Metastatic Liver Carcinoma in the Lung (tissue), 2 donors: Measurements from ENCODE around the genes MAPK7 and ALDH3A1.

GRCh38 chr17:19303999-19304668, 58.4 kb downstream of the B9D1 start:
- PRO-cap, 2 experiments = no peak in any of the 2 experiments

DNA sequence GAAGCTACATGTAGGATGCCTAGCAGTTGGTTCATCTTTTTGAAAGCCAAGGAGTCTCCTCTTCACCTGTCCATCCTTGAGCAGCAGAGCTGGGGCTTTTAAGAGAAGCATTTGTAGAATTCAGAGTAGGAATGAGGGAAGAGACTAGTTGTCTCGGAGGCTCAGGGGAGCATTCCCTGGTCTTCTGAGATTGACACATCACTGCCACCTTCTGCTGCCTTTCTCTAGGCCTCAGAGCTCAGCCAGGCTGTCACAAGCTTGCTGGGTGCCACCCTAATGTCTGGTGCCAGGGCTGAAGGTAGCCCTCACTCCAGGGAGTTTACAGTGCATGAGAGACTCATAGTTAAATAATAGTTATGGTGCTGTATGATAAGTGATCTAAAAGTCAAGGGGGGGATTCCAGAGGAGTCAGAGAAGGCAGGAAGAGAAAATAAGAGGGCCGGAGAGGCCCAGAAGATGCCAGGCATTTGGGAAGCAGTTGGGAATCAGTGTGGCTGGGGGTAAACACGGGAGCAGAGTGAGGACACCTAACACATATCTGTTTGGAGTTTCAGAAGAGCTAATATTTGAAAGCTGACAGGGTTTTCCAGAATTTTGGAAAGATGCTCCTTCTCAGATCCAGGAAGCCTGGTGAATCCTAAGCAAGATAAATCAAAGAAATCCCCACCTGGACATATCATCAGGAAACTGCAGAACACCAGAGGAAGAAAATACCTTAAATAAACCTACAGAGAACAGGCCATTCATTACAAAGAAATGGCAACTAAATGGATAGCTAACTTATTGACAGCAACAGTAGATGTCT, 39.5 kb downstream of the B9D1 start:
- PRO-cap, 2 experiments = no peak in any of the 2 experiments

DNA sequence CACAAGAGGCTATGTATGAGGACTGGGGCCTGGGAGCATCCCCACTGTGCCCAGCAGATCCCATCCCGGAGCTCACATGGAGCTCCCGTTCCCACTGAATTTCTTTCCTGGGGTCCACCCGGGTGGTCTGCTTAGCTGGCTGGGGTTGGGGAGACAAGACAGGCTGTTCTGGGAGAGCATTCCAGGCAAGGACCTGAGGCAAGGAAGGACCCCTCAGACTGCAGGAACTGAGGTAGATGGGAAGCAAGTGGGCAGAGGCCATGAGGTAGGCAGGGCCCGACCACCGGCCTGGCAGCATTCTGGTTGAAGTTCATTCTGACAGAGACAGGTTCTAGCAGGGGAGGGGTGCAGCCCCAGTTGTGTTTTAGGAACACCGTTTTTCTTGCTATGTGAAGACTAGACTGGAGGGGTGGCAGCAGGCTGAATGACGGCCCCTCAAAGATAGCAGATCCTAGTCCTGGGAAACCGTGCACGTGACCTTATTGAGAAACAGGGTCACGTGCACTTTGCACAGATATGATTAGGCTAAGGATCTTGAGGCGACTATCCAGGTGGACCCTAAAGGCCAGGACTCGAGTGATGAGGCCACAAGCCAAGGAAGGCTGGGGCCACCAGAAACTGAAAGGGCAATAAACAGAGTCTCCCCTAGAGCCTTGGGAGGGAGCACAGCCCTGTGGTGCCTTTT, 17.4 kb downstream of the B9D1 start:
- PRO-cap, 2 experiments = no peak in any of the 2 experiments

DNA sequence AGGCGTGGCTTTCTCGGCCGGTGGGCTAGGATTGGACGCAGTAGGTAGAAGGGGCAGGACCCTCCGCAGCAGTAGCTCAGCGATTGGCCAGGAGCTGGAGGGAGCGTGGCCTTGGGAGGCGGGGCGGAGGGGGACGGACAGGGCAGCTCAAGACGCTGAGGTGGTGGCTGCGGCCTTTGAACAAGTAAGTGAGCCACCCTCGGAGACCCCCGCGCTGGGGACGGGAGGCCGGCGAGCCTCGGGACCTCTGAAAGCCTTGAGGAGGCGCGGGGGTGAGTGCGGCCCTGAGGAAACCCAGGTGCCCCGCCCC, at the start of gene MAPK7:
TSS of gene MAPK7 (plus strand) at position 140 of the 310 bp plus-strand sequence.
- PRO-cap, 2 experiments = peak in 2 of 2 experiments; most common plus-strand start position 121 of the sequence (in 2)

GRCh38 chr17:19502485-19502926, 31.1 kb upstream of the SLC47A1 start:
- PRO-cap, 2 experiments = no peak in any of the 2 experiments

- PRO-cap, 2 experiments = no peak in any of the 2 experiments
Measured at GRCh38 chr17:19642620-19642840, 6.0 kb upstream of the ALDH3A2 start.

DNA sequence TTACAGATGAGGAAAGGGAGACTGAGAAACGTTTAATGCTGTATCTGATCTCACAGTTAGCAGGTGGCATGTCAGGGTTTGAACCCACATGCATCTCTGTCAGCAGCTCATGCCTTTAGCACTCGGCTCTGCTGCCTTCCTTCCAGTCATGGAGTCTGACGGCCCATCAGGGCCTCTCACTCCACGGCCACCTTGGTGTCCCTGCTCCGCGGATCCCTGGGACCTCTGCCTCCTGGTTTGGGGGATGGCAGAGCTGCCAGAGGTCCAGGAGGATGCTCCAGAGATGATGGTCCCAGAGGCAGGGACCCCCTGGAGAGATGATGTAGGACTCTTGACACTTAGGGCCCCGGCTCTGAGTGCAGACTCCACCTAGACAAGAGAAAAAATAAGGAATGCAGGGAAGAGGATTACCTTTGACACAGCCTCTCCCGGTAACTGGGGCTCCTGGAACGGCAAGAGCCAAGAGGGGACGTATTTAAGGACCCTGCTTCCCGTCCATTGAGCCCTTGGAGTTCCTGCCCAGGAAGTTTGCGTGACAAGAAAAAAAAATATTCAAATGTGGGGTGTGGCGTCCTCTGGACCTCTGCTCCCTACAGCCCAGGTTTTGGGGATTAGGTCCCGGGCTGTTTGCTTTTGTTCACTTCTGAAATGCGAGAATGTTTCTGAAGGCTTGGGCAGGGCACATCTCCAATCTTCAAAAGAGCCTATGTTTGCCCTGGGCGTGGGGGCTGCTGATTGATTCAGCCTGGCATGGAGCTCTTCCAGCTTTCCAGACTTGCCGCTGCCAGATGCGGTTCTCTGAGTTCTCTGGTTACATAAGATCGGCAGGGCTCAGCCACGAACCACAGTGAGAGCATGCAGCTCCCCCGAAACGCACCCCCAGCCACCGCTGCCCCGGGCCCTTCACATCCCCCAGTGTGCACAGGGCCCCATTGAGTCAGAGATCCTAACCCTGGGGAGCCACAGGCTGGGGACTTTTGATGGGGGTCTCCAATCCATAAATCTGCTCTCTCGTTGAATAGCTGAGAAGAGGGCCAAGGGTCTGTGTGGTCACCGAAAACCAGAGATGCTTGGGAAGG, at the start of gene ALDH3A1:
TSS of gene ALDH3A1 (minus strand) at position 451 of the 1,079 bp plus-strand sequence.
- PRO-cap, 2 experiments = no peak in any of the 2 experiments

GRCh38 chr17:19860596-19860985, 7.1 kb downstream of the ULK2 start:
- PRO-cap, 2 experiments = no peak in any of the 2 experiments

- PRO-cap, 2 experiments = peak in 2 of 2 experiments; most common plus-strand start chr17:19867177 (in 2); most common minus-strand start chr17:19867112 (in 1)
Measured at GRCh38 chr17:19866907-19867247, 859 bp downstream of the ULK2 start.

- PRO-cap, 2 experiments = no peak in any of the 2 experiments
Measured at GRCh38 chr17:19939214-19940008, 38.2 kb downstream of the AKAP10 start.

- PRO-cap, 2 experiments = no peak in any of the 2 experiments
Measured at GRCh38 chr17:20227128-20227755, 218.1 kb downstream of the SPECC1 start.

GRCh38 chr17:20935561-20936200, 107.1 kb downstream of the USP22 start:
- PRO-cap, 2 experiments = no peak in any of the 2 experiments

DNA sequence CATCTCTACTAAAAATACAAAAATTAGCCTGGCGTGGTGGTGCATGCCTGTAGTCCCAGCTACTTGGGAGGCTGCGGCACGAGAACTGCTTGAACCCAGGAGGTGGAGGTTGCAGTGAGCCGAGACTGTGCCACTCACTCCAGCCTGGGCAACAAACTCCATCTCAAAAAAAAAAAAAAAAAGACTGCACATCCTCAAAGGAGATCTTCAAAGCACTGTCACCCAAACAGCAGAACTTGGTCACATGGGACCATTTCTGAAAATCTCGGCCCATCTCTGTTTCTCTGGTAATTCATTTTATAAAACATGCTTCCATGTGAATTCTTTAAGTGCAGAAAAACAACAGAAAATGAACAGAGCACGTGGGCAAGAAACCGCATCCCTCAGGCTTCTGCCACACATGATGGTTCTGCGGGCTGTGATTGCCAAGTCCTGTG, 41.9 kb downstream of the USP22 start:
- PRO-cap, 2 experiments = no peak in any of the 2 experiments

DNA sequence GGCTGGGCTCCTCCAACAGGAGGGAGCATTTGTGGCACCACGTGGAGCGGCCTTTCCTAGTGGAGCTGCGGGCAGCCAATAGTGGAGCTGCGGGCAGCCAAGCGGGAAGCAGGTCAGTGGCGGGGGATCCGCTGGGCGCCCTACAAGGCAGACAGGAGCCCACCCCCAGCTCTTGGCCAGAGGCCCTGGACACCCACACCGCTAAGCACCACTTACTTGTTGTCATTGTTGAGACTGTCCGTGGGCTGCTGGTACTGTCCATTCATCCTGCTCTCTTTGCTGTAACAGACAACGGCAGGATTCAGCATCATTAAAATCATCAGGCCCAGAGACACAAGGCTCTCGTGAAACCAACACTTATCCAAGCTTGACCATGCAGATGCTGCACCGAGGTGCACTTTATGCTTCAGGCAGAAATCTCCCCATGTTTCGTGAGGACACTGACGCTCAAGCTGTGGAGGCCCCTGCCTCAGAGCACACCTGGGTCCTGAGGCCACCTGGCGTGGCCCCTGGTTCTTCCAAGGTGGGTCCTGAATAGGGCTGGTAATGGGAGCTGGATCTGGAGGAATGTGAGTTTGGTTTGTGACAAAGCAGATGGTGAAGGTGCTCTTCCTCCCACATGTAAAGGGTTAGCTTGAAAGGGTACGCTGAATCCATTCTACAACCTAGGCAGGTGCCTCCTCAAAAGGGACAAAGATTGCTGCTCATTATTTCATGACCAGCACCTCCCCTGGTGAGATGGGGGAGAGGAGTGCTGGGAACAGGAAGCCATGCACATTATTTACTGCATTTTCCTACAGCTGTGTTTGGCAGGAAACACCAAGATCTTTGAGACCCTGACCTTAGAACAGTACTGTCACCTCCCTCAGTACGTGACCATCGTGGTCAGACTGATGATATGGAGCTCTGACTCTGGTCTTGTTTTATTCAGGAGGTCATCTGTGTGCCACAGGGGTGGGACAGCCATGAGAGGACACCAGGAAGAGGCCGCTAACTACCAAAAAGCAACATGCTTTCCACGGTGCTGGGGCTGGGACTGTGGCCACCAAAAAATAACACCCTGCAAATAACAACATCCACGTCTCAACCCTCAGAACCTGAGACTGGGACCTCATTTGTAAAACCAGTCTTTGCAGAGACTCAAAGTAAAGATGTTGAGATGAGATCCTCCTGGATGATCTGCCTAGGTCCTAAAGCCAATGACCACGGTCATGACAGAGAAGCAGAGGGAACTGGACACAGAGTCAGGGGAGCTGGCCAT, 37.7 kb downstream of the USP22 start:
- PRO-cap, 2 experiments = no peak in any of the 2 experiments

GRCh38 chr17:21098793-21099666, 27.7 kb upstream of the DHRS7B start:
- PRO-cap, 2 experiments = peak in 1 of 2 experiments; most common plus-strand start chr17:21099447 (in 1)

DNA sequence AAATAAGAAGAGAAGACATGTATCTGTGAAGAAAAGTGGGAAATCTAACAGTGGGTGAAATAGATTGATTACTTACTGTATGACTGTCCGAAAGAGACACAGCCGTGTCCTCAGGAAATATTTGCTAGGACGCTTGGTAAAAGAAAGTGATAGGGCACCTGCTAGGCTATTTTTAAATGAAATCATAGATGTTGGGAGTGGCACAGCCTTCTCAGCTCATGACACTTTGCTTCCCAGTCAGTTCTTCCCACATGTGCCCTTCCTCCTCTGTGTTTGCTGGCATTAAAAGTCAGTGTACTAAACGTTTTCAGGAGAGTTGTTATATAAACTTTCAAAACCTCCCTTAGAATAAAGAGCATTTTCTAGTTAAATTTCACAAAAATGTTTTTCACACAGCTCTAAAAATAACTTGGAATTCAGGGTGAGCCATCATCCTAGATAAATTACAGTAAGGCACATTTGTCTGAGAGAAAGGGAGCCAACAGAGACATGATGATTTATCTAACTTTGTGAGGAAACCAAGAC, 34.9 kb downstream of the DHRS7B start:
- PRO-cap, 2 experiments = no peak in any of the 2 experiments

- PRO-cap, 2 experiments = no peak in any of the 2 experiments
Measured at GRCh38 chr17:21300213-21300717, 15.8 kb downstream of the MAP2K3 start.

DNA sequence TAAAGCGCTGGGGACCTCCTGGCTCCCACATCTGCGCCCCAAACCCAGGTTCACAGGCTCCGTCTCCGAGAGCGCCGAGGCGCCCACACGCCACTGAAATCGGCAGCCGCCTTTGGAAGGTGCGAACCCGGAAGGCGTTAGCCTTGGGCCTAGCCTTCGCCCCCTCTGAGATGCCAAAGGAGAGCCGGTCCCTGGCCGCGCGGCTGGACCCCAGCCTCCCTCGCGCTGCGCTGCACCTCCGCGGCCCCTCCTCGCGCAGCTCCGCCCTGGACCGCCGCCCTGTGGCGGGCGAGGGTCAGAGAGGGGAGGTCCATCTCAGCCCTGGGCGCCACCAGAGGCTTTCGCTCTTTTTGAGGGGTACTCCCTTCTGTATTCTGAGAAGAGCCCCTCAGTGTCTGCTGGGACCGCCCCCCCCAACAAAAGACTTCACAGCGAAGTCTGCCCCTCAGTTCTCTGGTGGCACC, 1.8 kb downstream of the KCNJ12 start:
- PRO-cap, 2 experiments = no peak in any of the 2 experiments

DNA sequence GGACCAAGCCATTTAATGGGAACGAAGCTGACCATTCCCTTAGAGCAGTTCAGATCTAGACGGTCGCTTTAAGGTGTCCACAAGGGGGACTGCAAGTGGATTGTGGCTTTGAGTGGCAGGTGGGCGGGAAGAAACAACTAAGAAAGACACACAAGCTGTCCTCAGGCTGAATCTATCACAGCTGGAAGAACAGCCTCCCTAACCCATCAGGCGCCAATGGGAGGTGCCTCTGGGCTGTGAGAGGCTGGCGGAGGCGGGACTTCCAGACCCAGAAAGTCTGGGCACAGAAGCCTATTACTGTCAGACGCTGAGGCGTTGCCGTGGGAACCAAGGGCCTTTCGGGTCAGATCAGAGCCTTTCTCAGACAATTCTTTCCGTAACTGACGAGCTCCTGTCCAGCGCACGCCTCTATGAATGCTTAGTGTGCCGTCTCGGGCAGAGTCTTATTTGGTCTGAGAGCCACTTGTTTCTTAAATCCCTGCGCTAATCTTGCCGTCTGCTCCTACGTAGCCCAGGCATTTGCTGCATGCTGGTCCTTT, 618.4 kb downstream of the KCNJ18 start:
- PRO-cap, 2 experiments = no peak in any of the 2 experiments

DNA sequence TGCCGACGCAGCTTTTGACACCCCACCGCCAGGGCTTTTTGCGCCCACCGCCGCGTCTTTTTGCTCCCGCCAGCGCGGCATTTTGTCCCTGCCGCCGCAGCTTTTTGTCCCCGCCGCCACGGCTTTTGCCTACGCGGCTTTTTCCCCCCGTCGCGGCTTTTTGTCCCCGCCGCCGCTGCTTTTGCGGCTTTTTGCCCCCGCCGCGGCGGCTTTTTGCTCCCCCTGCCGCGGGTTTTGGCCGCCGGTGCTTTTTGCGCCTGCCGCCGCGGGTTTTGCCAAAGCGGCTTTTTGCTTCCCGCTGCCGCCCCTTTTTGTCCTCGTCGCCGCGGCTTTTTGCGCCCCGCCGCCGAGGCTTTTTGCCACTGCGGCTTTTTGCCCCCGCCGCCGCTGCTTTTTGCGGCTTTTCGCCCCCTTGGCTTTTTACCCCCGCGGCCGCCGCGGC, 519.1 kb upstream of the WSB1 start:
- PRO-cap, 2 experiments = no peak in any of the 2 experiments